Omental fat pad (tissue), 4 donors: ENCODE measurements around a stretch of chr6.

DNA sequence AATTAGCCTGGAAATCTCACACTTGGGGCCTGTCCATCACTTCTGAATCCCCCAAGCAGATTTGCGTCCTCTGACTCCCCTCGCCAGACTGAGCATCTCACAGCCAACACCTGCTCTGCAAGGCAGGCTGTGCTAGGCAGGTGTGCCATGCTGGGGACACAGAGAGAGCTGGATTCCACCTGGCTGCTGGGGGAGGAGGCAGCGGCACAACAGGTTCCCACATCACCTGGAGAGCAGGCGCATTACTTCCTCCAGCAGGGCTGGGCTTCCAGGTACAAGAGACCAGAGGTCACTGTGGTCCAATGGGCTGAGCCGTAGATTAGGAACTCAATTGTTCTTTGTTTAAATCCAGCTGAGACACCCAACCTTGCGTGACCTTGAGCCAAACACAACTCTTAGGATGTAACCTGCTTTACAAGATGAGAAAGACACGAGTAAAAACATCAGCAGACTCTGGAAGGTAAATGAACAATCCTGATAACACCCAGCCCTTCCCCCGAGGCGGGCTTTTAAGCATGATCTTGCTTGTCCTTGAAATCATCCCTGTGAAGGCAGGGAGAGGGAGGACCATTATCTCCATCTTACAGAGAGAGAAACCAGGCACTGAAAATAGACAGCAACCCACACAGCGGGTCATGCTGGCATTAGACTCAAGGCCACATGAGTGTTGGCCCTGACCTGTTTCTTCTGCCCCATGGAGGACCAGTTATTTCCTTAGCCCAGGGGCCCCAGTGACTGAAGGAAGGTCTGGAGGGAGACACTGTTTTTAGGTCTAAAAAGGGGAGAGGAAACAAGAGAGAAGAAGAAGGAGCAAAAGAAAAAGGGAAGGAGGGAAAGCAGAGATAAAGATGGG, 216.5 kb upstream of the RREB1 start:
- PRO-cap, result no peak
- RAMPAGE, long total RNA, 4 experiments, result no peak in any of the 4 experiments

GRCh38 chr6:6931470-6932096, 176.2 kb upstream of the RREB1 start:
- PRO-cap, result no peak
- RAMPAGE, long total RNA, 4 experiments, result no peak in any of the 4 experiments

DNA sequence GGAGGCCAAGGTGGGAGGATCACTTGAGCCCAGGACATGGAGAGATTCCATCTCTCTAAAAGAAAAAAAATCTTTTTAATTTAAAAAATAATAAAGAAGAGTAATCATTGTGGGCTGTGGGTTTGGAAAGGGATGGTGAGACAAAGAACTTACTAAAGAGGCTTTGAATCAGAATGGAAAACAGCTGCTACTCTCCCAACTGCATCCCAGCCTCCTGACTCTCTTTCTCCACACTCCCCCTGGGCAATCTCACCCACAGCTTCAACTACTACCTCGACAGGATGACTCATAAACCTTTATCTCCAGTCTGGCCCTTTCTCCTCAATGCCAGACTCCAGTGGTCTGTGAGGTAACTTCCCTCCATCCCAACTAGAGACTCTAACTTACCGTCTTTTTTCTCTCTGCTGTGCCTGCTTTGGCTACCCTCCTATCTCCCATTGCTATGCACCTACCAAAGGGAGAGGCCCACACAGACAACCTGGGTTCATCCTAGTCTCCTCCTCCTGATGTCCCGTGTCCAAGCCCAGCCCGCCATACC, 135.3 kb upstream of the RREB1 start:
- PRO-cap, result no peak
- RAMPAGE, long total RNA, 4 experiments, result no peak in any of the 4 experiments

- PRO-cap, result no peak
- RAMPAGE, long total RNA, 4 experiments, result no peak in any of the 4 experiments
Measured at GRCh38 chr6:7107232-7107655, 517 bp upstream of the RREB1 start.

DNA sequence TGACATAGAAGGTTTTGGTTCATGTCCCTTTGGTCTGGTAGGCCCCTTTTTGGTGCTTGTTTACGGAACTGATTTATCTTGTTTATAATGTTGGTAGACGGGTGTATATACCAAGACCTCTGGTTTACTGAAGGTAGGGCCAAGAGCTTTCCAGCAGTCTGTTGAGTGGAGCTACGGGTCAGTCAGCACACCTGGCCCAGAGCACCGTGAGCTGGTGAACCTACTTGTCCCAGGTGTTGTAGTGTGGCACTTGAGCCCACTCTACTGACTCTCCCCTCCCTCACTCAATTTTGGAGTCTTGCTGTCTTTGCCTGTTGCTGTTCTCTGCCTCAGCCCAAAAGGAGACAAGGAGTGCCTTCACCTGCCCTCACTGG, 22.0 kb downstream of the RREB1 start:
- PRO-cap, result no peak
- RAMPAGE, long total RNA, 4 experiments, result no peak in any of the 4 experiments

- PRO-cap, result no peak
- RAMPAGE, long total RNA, 4 experiments, result no peak in any of the 4 experiments
Measured at GRCh38 chr6:7139013-7139615, 31.4 kb downstream of the RREB1 start.

- PRO-cap, result no peak
- RAMPAGE, long total RNA, 4 experiments, result no peak in any of the 4 experiments
Measured at GRCh38 chr6:7164467-7165616, 57.1 kb downstream of the RREB1 start.

GRCh38 chr6:7206414-7207287, 98.9 kb downstream of the RREB1 start:
- PRO-cap, result no peak
- RAMPAGE, long total RNA, 4 experiments, result no peak in any of the 4 experiments

GRCh38 chr6:7215703-7216361, 97.2 kb downstream of the SSR1 start:
- PRO-cap, result no peak
- RAMPAGE, long total RNA, 4 experiments, result no peak in any of the 4 experiments

GRCh38 chr6:7281243-7282134, 31.5 kb downstream of the SSR1 start:
- PRO-cap, result no peak
- RAMPAGE, long total RNA, 4 experiments, result no peak in any of the 4 experiments

- PRO-cap, result no peak
- RAMPAGE, long total RNA, 4 experiments, result no peak in any of the 4 experiments
Measured at GRCh38 chr6:7289430-7290074, 23.4 kb downstream of the SSR1 start.

GRCh38 chr6:7532818-7533248, 8.6 kb upstream of the DSP start:
- PRO-cap, result no peak
- RAMPAGE, long total RNA, 4 experiments, result no peak in any of the 4 experiments

DNA sequence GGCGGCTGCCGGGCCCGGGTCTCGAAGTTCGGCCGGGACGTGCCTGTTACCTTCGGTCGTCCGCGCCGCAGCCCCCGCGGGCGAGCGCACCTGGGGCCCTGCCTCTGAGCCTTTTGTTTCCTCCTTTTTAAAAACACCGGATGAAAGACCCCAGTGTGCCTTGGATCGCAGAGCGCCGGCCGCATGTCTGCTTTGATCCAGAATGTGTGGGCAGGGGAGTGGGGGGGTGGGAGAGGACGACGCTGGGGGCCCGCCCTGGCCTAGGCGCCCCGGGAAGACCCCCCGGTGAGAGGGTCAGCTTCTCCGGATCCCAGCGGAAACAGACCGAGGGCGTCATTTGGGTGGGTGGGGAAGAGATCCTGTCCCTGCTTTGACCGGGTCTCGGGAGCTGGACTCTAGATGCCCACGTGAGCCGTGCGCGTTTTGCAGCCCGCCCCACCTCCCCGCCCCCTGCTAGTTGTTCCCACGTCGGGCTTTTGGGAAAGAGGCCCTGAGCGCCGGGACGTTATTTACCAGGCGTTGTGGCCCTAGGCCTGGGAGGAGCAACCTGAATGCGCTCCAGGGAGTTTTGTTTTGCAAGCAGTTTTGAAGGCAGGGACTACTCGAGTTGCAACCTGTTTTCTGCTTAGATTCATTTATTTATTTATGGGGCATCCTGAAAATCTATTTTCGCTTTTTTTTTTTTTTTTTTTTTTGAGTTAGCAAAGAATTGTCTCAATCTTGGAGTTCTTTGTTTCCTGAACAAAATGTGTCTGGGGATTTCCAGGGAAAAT, 1.4 kb downstream of the DSP start:
- PRO-cap, result no peak
- RAMPAGE, long total RNA, 4 experiments, result start-site peak on the minus strand in 1 of 4 experiments, centred at position 186 of the sequence, 7 reads per replicate

DNA sequence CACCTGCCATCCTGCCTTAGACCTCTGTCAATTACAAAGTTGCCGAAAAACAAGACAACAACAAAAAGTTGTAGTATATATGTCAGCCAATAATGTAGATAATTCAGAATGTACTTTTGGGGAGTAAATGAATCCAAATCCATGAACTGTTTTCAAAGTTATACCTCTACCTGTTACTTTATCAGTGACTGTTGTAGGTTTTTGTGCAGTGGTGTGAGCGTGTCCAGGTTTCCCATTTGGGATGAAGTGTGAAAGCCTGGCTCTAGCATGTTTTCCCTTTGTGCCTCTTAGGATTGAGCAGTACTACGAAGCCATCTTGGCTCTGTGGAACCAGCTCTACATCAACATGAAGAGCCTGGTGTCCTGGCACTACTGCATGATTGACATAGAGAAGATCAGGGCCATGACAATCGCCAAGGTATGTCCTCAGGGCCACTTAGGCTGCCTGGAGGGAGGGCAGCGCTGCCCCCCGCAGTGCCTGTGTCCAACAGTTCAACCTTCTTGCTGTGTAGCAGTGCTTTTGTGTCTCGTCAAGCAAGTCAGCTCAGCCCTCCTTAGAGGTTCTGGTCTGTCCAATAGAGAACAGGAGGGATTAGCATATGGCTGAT, 19.7 kb upstream of the SNRNP48 start:
- PRO-cap, result no peak
- RAMPAGE, long total RNA, 4 experiments, result no peak in any of the 4 experiments

GRCh38 chr6:7730825-7731301, 5.0 kb downstream of the BMP6 start:
- PRO-cap, result no peak
- RAMPAGE, long total RNA, 4 experiments, result no peak in any of the 4 experiments

- PRO-cap, result no peak
- RAMPAGE, long total RNA, 4 experiments, result no peak in any of the 4 experiments
Measured at GRCh38 chr6:7986005-7986834, 75.6 kb upstream of the TXNDC5 start.

DNA sequence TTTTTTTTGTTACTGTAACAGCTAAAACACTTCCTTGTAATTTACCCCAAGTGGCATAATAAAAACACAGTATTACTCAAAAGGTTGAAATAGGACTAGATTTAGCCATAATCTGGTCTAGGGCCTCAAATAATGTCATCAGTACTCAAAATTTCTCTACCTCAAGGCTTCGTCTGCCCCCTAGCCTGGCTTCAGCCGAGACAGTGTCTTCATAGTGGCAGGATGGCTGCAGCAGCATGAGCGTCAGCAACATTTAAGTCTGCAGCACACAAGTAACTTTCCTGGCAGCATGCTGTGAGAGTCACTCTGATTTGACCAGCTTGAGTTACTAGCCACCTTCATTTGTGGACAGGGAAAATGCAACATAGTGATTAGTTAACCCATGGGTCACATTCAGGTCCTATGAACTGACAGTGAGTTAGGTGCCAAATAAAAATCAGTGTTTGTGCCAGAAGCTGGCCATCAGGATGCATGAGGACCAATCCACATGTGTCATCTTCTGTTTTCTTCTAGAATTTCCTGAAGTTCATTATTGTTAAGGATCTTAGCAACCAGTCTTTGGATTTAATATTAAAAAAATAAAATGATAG, 209.9 kb upstream of the SLC35B3 start:
- PRO-cap, result no peak
- RAMPAGE, long total RNA, 4 experiments, result no peak in any of the 4 experiments

DNA sequence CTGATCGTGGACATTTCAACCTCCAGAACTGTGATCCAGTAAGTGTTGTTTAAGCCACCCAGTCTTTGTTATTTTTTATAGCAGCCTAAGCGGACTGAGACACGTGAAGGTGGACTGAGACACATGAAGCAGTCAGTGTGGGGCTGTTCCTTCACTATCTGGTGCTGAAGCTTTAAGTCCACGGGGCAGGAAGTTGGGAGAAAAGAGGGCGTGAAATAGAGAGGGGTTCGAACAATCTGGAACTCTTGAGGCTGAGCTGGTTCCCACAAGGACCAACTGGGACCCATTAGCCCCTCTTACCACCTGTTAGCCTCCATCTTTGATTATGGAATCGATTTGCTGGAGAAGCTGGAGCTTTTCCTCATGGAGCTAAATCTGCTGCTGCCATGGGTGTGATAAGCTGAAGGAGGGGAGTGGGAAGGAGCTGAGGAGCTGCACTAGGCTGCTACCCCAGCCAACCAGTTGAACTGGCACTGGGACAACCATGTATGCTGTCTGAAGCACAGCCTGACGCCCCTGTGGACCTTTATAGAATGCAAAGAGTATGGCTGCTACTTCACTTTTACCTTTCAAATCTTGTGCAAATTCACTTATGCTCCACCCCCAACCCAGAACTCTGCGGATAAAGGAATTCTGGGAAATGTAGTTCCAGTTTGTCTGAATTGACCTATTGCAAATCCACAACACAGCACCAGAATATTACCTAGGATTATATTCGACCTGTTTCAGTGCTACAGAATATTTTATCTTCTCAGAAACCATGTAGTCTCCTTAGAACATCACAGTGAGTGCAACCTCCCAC, 217.2 kb upstream of the SLC35B3 start:
- PRO-cap, result no peak
- RAMPAGE, long total RNA, 4 experiments, result no peak in any of the 4 experiments

DNA sequence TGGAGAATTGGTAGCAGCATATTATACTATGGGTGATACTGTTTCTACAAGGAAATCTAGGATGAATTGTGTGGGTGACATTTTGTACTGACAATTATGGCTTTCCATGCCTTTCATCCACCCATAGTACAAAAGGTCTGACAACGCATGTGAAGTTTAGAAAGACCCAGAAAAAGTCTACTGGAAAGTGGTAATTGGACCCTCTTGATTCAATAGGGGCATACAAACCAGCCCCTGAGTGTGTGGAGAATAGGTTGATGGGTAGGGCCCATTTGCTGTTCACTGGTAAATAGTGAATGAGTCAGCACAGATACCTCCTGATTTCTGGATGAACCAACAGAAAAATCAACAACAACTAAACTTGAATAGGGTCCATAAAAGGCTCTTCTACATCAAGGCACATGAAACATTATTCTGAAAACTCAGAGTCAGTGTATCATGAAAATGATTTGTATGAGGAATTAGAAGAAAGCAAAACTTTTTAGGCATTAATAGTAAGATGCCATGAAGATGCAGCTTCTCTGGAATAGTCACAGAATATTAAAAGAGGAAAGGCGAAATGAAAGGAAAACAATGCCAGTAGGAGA, 235.5 kb upstream of the SLC35B3 start:
- PRO-cap, result no peak
- RAMPAGE, long total RNA, 4 experiments, result no peak in any of the 4 experiments

DNA sequence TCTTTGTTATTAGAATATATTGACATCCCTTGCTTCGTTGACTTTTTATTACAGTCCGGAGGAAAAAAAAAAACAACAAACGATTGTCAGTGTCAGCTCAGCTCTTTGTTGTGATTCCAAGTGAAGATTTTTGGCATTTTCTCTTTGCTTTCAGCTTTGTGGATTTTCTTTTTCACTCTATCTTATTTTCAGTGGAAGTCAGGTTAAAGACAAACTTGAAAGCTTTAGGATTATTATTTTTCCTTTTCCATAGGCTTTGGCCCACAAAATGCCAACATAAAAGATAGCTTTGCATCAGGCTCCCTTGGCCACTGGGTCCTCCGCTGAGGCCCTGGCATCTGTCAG, 817.2 kb upstream of the SLC35B3 start:
- PRO-cap, result no peak
- RAMPAGE, long total RNA, 4 experiments, result no peak in any of the 4 experiments